Neural progenitor cell (in vitro differentiated cells): ENCODE measurements around the gene NEGR1.

GRCh38 chr1:67514074-67514486 is 83.9 kb upstream of the SERBP1 start:
- RAMPAGE, long total RNA: no peak

DNA sequence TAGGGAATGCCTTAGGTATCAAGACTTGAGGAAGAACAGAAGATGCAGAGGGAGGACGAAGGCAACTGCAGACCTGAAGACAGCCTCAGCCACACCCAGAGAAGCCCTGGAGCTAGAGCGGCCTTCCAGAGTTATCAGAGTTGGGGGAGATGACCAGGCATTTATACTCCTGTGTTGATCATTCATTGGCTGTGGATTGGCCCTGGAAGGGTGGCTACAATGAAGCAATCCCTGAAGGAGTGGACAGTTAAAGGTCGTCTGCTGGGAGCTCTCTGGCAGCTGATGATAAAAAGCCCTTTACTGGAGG is 126.6 kb upstream of the GADD45A start:
- RAMPAGE, long total RNA: no peak

- RAMPAGE, long total RNA: no peak
Measured at GRCh38 chr1:67588154-67588714, 96.8 kb upstream of the GADD45A start.

DNA sequence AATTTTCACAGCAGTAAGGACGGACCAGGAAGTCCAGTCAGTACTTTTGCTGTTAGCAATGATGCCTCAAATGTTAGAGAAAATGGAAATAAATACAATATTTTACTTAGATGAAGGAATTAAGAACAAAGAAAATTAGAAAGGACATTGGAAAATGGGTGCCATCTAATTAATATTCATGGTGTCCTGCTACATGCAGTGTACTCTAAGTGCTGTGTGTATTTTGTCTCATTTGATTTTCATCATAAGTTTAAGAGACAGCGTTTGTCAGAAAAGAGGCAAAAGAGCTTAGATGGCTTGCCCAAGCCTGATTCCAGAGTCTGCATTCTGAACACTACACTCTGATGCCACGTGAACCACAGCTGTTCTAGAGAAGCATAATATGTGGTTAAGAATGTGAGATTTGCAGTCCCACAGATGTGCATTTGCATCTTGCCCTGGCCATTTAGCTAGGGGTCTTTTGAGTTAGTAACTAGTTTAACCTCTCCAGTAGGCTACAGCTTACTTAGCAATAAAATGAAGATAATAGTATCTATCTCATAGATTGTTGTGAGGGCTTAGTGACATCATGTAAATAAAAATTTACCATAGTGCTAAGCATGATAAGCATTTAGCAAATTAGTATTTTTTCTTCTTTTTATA is 9.2 kb upstream of the GADD45A start:
- RAMPAGE, long total RNA: no peak

DNA sequence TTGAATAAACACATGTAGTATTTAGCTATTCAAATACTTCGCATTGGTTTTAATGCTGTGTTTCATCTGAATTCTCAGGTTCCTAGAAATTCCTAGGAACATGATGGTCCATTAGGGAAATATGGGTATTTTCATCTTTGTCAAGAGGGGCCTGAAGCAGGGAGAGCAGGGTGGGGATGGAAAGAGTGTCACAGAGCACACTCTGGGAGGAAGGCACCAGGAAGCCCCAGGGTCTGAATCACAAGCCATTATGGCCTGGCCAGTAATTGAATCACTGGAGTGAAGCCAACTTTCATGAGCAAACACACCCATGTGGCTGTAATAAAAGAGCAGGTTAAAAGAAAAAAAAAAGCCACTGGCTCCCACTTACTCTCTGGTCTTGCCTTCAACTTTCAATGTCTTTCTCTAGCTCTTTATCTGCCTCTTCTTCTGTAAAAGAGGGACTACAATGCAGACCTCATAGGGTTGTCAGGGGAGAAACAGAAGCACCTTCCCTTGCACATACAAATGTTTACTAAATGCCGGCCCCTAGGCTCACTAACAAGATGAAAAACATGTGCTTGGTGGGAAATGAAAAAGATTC is 28.4 kb downstream of the GADD45A start:
- RAMPAGE, long total RNA: no peak

GRCh38 chr1:67715823-67716259 is 30.8 kb downstream of the GADD45A start:
- RAMPAGE, long total RNA: no peak

DNA sequence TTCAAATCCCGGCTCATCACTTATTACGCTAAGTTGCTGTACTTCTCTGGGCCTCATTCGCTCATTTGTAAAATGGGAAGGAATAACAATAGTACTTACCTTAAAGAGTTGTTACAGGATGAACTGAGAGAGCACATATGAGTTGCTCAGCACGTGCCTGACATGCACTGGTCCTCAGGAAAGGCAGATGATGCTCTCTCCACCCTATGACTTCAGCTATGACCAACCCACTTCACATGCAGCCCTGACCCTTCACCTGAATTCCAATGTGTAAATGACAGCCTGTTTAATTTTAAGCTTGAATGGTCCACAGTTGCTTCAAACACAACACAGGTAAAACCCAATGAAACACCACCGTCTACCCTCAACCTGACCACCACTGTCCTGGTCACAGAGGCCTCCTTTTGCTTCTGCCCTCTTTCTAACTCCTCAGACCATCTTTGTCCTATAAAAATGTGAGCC is 32.9 kb downstream of the GADD45A start:
- RAMPAGE, long total RNA: no peak

DNA sequence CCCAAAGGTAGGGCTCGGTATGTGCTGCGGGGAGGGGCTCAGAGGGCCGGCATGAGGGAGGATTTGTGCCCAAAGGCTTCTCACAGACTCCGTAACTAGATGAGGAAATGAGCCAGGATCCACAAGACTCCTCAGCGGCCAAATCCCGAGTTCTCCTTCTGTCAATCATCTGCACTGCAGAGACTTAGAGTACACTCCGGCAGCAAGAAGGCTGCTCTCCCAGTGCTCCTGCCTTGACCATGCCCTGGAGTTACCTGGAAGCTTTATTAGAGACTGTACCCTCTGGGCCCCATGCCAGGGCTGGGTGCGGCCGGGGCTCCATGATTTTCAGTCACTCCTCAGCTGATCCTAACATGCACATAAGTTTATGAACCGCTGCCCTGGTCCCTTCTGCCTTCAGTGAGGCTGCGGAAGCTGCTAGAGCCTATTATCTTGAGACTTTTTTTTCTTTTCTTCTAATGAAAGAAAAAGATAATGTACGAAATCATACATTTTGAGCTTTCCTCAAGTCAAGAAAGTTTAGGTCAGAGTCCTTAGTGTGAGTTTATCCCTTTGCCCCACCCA is 17.5 kb downstream of the GNG12 start:
- RAMPAGE, long total RNA: no peak

DNA sequence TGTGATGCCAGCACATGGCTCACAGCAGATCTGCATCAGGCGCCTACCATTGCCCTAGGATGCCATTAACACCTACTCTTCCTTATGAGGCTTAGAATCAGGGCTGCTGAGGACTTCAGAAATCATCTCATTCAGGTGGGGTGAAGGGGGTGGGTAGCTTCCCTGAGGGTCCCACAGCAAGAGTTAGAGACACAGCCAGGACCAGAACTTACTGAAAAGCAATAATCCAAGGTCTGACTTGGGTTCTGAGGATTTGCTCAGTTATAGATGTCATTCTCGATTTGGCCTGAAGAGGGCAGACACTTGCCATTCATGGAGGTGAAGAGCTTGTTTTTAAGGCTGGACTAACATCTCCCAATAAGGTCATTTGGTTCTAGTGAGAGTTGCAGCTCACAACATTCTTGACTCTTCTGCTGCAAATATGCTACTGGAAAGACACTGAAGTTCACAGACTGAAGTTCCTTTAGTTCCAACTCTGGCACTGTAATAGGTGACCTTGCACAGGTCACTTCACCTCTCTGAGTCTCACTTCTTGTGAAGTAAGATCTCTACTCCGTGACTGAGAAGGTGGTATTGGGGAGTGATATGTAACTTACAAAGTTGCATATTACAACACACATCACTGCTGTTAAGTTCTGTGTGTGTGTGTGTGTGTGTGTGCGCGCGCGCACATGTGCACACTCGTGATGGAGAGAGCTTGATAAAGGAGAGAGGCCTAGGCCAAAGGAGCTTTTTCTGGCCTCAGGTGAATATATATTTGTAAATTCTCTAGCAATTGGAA is 69.8 kb upstream of the DIRAS3 start:
- RAMPAGE, long total RNA: no peak

DNA sequence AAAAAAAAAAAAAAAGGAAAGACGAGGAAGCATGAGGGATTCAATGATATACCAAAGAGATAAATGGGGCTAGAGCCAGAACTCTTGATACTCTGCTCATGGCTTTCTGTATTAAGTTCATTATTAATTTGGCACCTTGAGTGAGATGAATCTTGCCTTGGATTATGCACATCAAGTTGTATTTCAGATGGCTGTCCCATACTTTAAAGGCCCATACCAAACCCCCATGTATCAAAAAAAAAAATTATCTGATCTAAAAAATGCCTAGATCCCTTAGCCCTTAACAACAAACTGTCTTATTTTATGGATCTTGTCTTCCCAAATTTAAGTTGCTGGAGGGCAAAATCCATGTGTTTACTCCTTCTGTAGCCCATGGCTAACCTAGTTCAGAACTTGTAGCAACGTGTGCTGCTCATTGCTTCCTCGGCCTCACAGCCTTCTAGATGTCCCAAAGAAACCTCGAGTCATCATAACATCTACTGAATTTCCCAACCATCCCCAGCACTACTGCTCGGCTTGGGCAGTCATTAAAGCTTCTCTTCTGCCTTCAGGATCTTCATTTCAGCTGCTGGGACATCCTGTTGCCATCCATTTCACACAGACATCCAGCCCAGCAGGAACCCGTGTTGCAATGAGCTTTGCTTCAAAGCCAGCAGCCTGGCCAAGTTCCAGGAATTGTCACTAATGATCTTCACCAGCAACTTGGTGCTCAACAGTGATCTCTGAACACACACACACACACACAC is 18.7 kb downstream of the WLS start:
- RAMPAGE, long total RNA: no peak

GRCh38 chr1:68384040-68384903 is 65.5 kb downstream of the RPE65 start:
- RAMPAGE, long total RNA: no peak

DNA sequence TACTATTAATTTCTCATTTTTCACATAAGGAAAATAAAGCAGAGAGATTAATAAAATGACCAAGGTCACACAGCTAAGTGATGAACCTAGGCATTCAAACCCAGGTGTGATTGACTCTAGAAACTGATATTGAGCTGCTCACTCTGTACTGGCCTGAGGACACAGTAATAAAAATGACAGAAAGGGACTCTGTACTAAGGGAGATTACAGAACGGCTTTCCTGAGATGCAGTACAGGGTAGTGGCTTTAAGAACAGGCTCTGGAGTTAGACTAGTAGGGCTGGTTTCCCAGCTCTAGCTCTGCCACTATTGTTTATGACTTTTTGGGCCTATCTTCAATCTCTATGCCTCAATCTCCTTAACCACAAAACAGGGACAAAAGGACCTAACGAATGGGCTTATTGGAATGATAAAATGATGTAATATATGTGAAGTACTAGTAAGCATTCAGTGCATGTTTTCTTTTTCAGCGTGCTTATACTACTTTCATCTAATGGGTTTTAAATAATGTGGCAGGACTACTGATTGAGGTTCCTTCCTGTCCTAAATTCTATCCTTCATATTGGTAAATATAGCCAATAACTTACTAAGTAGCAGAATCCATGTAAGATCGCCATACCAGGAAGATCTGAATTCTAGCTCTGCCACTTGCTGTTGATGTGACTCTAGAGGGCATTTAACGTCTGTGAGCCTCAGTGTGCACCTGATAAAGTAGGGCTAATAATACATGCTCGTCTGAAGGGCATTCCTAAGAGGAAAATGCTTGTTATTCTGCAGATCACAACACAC is 1.3 kb downstream of the DEPDC1 start:
- RAMPAGE, long total RNA: no peak

- RAMPAGE, long total RNA: no peak
Measured at GRCh38 chr1:69120215-69120796, 447.4 kb upstream of the LRRC7 start.

DNA sequence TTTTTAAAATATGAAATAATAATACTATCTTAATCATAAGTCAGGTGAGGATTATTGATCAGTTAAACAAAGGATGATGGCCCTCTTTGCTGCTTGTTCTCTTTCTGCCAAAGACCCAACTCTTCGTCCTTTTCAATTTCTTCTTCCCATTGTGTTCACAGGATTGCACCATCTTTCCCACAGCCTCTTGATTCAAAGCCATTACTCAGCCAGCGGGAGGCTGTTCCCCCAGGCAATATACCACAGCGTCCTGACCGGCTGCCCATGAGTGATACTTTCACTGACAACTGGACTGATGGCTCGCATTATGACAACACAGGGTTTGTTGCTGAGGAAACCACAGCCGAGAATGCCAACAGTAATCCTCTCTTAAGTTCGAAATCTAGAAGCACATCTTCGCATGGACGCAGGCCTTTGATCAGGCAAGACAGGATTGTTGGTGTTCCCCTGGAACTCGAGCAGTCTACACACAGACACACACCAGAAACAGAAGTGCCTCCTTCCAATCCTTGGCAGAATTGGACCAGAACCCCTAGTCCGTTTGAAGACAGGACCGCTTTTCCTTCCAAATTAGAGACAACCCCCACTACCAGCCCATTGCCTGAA is 167.3 kb downstream of the LRRC40 start:
- RAMPAGE, long total RNA: no peak

DNA sequence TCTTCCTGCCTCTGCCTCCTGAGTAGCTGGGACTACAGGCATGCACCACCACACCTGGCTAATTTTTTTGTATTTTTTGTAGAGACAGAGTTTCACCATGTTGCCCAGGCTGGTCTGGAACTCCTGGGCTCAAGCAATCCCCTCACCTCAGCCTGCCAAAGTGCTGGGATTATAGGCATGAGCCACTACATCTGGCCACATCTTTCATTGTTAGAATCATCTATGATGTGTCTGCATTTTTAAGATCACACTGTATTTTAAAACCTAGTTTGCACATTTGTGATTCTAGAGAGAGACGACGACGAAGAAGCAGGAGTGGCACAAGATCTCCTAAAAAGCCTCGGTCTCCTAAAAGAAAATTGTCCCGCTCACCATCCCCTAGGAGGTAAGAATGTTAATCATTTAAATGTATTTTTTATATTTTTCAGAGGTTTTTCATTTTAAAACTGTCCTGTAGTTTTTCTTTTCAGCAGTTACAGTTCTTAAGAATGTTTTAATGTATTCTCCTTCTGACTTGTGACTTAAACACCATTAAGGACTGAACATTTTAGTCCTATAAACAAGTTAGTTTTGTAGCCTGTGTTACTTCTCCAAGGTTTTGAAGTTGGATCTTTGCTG is 28.6 kb downstream of the SRSF11 start:
- RAMPAGE, long total RNA: no peak

DNA sequence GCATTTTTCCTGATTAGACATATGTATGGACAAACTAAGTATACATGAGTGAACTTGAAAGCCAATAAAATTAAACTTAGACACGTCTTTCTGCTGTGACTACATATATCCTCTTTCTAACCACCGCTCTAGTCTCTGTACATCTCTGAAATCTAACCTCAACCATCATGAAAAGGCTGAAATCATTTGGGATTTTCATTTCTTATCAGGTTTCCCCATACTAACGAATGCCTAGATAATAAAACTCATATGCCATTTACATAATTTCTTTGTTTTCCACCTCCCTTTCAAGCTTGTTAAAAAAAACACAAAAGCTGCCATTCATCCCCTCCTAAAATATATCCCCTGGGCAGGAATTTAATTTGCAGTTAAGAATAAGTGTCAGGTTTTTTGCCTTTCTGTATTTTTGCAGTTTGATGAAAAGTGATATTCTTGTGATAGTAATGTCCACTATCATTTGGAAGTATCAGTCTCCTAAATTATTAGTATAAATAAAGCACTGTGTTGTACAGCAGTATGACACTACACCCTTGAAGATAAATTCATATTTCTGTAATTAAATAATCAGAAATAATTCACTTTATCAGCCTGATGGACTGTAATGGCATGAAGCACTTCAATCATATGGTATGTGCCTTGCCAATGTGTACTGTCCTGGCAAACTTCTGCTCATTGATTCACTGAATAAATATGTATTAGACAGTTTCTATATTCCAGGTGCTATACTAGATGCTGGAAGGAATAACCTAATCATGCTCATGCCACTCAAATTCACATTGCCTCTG is 37.7 kb downstream of the PTGER3 start:
- RAMPAGE, long total RNA: no peak

DNA sequence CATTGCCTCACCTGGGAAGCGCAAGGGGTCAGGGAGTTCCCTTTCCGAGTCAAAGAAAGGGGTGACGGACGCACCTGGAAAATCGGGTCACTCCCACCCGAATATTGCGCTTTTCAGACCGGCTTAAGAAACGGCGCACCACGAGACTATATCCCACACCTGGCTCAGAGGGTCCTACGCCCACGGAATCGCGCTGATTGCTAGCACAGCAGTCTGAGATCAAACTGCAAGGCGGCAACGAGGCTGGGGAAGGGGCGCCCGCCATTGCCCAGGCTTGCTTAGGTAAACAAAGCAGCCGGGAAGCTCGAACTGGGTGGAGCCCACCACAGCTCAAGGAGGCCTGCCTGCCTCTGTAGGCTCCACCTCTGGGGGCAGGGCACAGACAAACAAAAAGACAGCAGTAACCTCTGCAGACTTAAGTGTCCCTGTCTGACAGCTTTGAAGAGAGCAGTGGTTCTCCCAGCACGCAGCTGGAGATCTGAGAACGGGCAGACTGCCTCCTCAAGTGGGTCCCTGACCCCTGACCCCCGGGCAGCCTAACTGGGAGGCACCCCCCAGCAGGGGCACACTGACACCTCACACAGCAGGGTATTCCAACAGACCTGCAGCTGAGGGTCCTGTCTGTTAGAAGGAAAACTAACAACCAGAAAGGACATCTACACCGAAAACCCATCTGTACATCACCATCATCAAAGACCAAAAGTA is 433.2 kb upstream of the ZRANB2 start:
- RAMPAGE, long total RNA: no peak

GRCh38 chr1:72281924-72282272 is 441 bp downstream of the NEGR1 start:
- RAMPAGE, long total RNA: no peak

DNA sequence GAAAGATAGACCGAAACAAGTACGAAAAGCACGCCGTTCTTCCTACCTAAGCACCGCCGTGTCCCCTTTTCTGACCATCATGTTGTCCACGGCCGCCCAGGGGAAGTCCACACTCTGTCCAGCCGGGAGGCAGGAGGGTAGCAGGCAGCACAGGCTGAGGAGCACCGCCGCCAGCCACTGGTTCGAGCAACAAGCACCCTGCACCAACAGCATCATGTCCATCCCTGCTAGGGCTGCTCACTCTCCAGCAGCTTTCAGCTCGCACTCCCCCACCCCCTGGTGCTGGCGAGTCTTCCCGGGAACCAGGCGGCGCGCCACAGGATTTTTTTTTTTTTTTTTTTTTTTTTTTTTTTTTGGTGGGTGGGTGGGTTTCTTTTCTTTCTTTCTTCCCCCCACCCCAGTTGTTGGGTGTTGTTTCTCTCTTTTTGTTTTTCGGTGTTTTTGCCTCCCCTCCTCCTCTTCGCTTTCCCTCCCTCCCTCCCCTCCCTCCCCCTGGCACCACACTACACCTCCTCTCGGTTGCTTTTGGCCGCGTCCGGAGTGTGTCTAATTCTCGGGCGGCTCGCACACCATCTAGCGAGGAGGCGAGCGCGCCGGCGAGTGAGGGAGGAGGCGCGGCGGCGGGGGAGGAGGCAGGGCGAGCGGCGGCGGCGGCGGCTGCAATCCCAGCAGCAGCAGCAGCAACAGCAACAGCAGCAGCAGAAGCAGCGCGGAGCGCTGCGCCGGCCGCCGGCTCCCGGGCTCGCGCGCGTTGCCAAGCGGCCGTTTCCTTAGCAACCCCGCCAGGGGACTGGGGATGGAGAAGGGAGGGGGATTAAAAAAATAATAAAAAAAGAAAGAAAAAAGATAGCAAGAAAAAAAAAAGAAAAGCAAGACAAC is at the start of gene NEGR1:
Gene NEGR1, minus strand, starts transcription at position 267 of the 879 bp plus-strand sequence.
- RAMPAGE, long total RNA: no peak

DNA sequence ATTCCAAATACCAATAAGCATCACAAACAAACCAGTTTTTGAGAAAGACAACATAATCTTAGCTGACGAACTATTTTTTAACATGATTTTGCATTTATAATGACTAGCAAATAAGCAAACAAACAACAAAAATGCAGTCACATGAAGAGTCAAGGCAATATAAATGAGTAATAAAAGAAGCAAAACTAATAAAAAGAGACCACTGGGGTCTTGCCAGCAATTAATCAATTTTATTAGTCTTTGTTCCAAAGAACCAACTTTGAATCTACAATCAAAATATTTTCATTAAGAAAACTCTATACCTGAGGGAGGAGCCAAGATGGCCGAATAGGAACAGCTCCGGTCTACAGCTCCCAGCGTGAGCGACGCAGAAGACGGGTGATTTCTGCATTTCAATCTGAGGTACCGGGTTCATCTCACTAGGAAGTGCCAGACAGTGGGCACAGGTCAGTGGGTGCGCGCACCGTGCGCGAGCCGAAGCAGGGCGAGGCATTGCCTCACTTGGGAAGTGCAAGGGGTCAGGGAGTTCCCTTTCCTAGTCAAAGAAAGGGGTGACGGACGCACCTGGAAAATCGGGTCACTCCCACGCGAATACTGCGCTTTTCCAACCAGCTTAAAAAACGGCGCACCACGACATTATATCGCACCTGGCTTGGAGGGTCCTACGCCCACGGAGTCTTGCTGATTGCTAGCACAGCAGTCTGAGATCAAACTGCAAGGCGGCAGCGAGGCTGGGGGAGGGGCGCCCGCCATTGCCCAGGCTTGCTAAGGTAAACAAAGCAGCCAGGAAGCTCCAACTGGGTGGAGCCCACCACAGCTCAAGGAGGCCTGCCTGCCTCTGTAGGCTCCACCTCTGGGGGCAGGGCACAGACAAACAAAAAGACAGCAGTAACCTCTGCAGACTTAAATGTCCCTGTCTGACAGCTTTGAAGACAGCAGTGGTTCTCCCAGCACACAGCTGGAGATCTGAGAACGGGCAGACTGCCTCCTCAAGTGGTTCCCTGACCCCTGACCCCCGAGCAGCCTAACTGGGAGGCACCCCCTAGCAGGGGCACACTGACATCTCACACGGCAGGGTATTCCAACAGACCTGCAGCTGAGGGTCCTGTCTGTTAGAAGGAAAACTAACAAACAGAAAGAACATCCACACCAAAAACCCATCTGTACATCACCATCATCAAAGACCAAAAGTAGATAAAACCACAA is 616.5 kb upstream of the NEGR1 start:
- RAMPAGE, long total RNA: no peak